Cardiac ventricle fibroblast (primary cell): ENCODE data around the gene NF1.

DNA sequence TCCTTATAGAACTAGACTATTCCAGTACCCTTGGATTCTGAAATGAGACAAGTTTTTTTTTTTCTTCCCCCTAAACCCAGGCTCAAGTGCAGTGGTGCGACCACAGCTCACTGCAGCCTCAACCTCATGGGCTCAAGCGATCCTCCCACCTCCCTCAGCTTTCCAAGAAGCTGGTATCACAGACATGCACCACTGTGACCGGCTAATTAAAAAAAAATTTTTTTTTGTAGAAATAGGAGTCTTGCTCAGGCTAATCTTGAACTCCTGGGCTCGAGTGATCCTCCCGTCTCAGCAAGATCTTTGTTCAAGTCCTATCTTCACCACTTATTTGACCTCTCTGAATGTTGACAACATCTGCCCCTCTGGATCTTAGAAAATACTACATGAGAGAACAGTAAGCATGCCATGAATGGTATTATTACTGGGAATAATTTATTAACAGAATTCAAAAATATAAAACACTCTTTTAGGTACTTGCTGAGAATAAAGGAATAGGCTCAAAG, 26.7 kb upstream of the CORO6 start:
- RAMPAGE, long total RNA, result no peak

GRCh38 chr17:29672015-29672469, 49.3 kb upstream of the CORO6 start:
- RAMPAGE, long total RNA, result no peak

DNA sequence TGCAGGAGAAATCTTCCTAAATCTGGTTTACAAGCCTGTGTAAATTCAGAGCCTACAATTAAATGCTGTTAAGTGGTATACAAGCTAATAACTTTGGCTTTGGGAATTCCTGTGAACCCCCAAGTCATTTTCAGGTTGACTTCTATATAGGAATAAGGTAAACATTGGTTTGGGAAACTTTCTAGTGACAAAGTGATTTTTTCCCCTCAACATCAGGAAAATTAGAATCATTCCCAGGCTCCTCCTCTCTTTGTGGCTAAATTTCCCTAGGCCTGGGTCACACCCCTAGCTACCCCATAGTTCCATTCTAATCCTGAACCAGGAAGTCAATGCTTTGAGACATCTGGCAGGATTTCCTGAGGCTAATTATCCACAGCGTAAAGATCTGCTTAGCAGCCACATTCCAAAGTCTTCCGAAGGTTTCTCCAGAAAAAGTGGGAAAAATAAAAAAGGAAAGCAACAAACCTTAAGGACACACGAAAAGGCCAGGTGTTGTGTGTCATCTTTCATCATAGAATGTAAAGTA, 60.2 kb upstream of the CORO6 start:
- RAMPAGE, long total RNA, result no peak

DNA sequence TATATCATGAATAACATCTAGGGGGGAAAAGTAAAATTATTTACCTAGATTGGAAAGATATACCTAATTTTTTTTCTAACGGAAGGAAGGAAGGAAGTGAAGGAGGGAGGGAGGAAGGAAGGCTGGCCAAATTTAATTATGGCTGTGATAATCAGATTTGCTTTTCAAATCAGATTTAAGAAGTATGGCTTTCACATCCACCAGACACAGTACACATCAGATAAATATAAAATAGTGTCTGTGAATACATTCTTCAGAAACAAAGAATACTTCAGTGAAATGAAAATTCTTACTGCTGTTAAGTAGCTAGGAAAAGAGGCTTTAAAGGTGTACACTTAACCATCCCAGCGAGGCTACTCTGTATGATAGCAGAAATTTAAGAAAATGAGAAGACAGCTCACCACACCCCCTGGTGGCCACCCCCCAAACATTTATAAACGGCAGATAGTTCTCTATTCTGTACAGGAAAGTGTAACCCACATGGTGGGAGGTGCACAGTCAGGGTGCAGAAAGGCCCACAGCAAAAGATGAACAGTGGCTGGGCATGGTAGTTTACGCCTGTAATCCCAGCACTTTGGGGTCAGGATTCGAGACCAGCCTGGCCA, 150.9 kb downstream of the SSH2 start:
- RAMPAGE, long total RNA, result no peak

DNA sequence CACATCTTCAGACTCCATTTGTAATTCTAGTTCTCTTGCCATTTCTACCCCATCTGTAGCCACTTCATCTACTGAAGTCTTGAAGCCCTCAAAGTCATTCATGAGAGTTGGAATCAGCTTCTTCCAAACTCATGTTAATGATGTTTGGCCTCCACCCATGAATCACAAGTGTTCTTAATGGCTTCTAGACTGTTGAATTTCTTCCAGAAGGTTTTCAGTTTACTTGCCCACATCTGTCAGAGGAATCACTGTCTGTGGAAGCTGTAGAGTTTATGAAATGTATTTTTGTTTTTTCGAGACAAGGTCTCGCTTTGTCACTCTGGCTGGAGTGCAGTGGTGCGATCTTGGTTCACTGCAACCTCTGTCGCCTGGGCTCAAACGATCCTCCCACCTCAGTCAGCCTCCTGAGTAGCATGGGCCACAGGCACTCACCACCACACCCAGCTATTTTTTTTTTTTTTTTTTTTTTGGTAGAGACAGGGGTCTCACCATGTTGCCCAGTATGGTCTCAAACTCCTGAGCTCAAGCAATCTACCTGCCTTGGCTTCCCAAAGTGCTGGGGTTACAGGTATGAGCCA, 16.1 kb downstream of the NSRP1 start:
- RAMPAGE, long total RNA, result no peak

GRCh38 chr17:30243193-30243418, 7.6 kb upstream of the SLC6A4 start:
- RAMPAGE, long total RNA, result no peak

GRCh38 chr17:30263551-30264442, 27.9 kb downstream of the BLMH start:
- RAMPAGE, long total RNA, result no peak

DNA sequence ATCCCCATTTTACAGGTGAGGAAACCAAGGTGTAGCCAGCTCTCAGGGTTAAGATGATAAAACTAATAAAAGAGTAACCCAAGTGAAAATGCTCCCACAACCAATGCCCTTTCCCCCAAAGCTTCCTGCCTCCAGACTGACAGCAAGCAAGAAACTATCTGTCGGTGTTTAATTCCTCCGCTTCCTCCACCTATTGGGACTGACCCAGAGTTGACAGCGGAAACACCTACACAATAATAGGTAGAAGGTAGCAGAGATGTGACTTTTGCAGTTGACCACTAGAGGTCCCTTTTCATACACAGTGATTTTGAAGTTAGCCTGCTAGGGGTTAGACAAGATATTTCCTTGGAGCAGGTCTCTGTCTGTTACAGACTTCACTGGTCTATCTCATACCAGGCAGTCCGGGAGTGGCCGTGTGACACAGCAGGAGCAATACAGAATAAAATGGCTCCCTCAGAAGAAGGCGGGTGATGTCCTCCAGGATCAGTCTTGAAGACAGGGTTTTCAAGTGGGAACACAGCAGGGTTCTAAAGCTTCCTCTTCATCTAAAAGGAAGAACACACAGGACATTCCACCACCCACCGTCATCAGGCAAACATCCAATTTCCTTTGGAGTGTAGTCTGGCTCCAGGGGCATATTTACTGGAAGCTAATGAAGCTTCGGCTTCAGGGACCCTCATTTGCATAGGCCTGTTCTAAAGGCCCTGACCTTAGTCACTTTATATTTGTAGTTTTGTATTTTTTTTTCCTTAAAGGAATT, 6.3 kb upstream of the TMIGD1 start:
- RAMPAGE, long total RNA, result no peak

GRCh38 chr17:30363643-30364343, 14.9 kb upstream of the CPD start:
- RAMPAGE, long total RNA, result no peak

GRCh38 chr17:30376231-30377267, 2.2 kb upstream of the CPD start:
- RAMPAGE, long total RNA, result no peak

DNA sequence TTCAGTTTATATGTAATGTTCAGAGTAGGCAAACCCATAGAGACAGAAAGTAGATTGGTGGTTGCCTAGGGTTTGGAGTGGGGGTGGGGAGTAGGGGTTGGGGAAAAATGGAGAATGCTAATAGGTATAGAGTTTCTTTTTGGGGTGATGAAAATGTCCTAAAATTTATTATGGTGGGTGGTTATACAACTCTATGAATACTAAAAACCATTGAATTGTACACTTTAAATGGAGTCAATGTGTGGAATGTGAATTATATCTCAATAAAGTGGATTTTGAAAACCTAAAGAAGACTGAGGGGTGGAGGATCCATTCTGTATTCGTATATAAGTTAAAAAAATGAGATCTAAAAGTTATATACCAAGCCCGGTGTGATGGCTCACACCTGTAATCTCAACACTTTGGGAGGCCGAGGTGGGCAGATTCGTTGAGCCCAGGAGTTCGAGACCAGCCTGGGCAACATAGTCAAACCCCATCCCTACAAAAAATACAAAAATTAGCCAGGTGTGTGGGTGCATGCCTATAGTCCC, 40.1 kb upstream of the GOSR1 start:
- RAMPAGE, long total RNA, result no peak

DNA sequence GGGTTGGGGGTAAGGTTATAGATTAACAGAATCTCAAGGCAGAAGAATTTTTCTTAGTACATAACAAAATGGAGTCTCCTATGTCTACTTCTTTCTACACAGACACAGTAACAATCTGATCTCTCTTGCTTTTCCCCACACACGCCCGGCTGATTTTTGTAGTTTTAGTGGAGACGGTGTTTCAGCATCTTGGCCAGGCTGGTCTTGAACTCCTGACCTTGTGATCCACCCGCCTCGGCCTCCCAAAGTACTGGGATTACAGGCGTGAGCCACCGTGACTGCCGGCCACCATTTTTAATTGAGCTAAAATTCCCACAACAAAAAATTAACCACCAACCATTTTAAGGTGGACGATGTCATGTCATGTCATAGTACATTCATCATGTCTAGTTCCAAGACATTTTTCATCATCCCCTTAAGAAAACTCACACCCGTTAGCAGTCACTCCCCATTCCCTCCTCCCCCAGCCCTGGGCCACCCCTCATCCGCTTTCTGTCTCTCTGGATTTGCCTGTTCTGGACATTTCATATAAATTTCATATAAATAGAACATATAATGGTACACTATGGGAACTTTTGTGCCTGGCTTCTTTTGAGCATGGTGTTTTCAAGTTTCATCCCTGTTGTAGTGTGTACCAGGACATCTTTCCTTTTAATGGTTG, 123.5 kb downstream of the CRLF3 start:
- RAMPAGE, long total RNA, result no peak

GRCh38 chr17:30706104-30706383, 118.4 kb downstream of the CRLF3 start:
- RAMPAGE, long total RNA, result no peak

DNA sequence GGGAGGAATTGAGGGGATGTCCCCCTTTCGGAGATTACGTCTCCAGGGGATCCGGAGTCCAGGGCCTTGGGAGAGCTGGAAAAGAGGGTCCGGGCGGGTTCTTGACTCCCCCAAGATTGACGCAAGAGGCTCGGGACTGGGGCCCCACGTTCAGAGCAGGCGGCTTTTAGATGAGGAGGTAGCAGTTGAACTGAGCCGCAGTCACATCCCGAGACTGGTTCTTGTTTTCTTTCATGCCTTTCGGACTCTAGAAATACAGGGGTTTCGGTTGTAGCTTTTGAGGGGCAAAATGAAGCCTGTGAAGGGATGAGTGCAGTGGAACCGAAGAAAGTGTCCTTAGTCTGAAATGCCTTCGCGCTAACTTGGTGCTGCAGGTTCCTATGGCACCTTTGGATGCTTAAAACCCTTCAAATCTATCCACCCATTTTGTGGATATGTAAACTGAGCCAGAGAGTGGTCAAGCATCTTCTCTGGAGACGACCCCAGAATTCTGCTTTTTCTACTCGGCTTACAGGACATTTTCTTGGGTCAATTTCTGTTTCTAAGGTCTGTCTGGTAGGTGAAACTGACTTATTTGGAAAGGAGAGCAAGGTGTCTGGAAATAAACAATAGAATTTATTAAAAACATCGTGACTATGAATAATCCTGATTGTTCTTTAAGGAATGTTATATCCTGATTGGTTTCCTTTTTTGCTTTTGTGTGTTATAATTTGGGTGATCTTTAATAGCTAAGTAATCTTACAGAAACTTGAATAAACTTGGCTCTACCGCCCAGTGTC, 92.1 kb downstream of the CRLF3 start:
- RAMPAGE, long total RNA, result no peak

DNA sequence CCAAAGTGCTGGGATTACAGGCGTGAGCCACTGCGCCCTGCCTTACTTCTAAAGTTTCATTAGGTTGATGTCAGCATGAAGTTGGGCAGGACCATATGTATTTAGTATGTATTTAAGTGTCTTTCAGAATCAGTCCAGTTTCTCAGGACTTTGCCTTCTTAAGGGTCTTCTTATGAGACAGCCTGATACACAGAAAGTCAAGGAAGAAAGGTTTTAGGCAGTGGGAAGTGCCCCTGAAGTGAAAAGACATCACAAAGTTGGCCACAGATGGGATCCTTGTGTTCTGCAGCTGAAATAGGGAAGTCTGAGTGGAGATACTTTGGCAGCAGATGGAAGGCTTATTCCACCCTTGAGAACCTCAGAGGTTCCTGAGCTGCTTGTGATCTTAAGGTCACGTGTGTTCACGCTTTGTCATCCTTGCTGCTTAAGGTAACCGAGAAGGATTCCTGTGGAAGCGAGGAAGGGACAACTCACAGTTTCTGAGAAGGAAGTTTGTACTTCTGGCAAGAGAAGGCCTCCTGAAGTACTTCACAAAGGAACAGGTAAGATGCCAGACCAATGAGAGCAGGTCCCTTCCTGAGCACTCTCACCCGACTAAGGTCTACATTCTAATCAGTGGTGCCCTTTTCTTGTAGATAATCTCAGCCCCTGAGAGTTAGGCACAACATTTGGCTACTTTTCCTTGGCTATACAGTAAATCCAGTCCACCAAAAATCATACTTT, 12.2 kb downstream of the ADAP2 start:
- RAMPAGE, long total RNA, result no peak

GRCh38 chr17:30953847-30954855, 16.7 kb upstream of the RNF135 start:
- RAMPAGE, long total RNA, result no peak

GRCh38 chr17:30991169-30991534, 20.3 kb downstream of the RNF135 start:
- RAMPAGE, long total RNA, result no peak

- RAMPAGE, long total RNA, result no peak
These were observed 35.9 kb upstream of the NF1 start for GRCh38 chr17:31058831-31059324.

DNA sequence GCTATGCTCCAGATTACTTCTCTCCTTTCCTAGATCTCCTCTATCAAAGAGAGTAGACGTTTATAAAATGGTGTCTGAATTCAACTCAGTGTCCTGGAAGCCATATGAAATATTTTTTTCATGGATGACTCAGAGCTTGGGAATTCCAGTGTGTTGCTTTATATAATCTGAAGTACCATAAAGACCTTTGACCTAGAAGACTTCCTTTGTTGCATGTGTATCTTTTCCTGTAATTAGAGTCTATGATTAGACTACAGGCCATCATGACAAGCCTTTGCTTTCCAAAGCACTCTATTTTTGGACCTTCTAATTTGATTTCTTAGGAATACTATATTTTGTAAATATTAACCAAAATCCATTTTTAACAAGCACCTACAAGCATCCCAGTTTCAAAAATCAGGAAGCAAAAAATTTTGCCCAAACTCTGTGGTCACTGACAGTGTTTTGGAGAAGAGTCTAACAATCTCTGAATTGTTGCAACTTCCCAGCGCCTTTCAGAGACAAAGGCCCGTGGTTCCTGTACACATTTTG, 26.9 kb upstream of the NF1 start:
- RAMPAGE, long total RNA, result no peak

GRCh38 chr17:31094837-31095742, at the start of gene NF1:
Gene NF1, plus strand, starts transcription at chr17:31094977.
- RAMPAGE, long total RNA, result no peak